ENCODE measurements around a stretch of chr17.

DNA sequence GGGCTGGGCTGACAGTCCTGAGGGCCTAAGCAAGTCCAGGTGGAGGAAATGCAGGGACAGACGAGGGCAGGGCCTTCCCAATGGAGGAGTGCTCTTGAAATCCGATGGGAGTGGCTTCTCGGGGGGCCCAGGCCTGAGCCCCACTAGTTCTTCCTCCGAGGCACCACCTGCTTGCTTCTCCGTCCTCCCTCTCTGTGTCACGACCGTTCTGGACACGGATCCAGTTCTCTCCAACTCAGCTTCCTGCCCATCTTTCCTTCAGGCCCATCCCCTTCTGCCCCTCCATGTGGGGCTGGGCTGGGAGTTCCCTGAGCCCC is 124.2 kb downstream of the SEPTIN9 start:
- CAGE, long polyA plus RNA, result no peak
- RRBS, result no CpG with 5 or more reads among the region's 8 CpGs

DNA sequence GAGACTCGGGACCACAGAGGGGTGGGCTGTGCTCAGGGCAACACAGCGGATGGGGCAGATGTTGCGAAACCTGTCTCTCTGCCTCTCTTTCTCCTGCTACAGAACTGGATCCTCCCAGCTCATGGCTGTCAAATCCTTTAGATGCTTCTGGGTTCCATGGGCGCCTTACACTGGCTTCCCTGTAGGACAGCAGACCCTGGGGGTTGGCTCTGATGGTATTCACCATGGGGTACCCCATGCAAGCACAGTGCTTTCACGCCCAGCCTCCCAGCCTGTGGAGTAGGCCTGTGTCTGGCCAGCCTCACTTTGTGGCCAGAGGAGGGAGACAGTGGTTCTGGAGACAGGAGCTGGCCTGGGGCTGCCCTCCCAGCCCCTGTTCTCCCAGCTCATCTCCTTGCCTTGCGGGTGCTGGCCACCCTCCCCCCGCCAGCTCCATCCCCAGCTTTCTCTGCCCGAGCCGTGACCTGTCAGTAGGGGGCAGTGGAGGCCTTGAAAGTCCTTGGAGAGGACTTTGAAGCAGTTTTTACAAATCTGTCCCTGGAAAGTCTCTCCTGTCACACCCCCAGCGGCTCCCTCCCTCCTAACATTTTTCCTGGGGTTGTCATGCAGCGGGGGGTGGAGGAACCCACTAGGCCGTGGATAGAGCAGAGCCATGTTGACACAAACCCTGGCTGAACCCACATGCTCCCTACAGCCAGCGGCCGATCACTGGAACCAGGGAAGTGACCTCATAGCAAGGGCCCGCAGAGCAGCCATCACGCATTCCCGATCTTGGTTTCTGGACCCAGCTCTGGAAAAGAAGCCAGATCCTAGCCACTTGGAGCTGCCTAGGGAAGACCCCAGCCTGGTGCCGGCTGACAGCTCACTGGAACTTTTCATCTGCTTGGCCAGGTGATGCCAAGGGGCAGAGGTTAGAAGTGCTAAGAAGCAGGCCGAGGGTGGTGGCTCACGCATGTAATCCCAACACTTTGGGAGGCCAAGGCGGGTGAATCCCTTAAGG is 148.8 kb downstream of the SEPTIN9 start:
- CAGE, long polyA plus RNA, result no peak
- RRBS, result no CpG with 5 or more reads among the region's 21 CpGs

- CAGE, long polyA plus RNA, result no peak
- RRBS, result 18% methylated on average over 5 of the region's 28 CpGs
Measured at GRCh38 chr17:77435944-77436779, 154.9 kb downstream of the SEPTIN9 start.

- CAGE, long polyA plus RNA, result no peak
- RRBS, result no CpG with 5 or more reads among the region's 7 CpGs
Measured at GRCh38 chr17:77493574-77493967, 212.3 kb downstream of the SEPTIN9 start.

DNA sequence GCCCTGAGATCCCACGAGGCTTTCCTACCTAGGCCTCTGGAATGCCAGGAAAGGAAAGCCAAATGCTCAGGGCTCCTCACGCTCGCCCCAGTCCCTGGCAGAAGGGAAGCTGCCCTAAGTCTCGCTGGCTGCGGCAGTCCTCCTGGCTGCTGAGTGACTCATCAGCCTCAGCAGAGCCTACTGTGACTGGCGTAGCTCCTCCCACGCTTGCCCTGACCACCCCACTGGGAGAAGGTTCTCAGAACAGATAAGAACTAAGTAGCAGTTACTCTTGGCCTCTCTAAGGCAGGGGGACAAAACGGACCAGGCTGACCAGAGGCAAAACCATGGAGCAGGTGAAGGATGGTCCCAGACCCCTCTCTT is 124.0 kb upstream of the TNRC6C start:
- CAGE, long polyA plus RNA, result no peak
- RRBS, result no CpG with 5 or more reads among the region's 8 CpGs

GRCh38 chr17:77942203-77942752 is 16.2 kb upstream of the TNRC6C start:
- CAGE, long polyA plus RNA, result no peak
- RRBS, result no CpG with 5 or more reads among the region's 8 CpGs

GRCh38 chr17:77959531-77960739 is 1.4 kb downstream of the TNRC6C start:
- CAGE, long polyA plus RNA, result no peak
- RRBS, result under 1% methylated on average over 9 of the region's 53 CpGs

DNA sequence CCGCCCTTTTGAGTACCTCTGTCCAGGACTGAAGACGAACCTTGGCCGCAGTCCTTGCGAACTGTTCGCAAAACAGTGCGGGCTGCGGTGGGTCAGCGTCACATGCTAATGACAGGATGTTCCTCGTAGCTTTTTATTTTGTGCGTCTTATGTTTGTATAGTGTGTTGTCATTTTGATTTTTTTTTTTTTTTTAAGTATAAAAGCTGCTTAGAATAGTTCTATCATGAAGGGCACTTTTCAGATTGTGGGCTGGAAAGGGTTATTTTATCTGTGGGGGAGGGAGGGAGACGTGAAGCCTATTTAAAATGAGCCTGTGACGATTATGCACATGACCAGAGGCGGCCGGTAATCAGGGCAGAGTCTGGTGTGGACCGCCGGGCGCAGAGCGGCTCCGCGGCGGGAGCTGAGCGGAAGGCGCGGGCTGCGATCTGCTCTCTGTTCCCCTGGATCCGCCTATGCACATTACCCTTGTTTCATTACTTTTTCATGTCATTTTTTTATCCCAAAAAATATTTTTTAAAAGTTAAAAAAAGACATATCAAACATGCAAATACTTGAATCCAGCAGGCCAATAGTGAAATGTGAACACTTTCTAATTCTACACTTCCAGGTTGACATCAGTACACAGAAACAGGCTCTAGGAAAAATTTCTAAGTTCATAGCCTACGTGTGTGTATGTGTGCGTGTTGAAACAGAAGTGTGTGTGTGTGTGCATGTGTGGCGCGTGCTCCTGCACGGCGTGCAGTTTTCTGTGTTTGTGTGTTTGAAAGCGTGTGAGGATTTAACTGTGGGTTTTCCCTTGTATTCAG is 23.4 kb downstream of the TMC6 start:
- CAGE, long polyA plus RNA, result no peak
- RRBS, result no CpG with 5 or more reads among the region's 33 CpGs

DNA sequence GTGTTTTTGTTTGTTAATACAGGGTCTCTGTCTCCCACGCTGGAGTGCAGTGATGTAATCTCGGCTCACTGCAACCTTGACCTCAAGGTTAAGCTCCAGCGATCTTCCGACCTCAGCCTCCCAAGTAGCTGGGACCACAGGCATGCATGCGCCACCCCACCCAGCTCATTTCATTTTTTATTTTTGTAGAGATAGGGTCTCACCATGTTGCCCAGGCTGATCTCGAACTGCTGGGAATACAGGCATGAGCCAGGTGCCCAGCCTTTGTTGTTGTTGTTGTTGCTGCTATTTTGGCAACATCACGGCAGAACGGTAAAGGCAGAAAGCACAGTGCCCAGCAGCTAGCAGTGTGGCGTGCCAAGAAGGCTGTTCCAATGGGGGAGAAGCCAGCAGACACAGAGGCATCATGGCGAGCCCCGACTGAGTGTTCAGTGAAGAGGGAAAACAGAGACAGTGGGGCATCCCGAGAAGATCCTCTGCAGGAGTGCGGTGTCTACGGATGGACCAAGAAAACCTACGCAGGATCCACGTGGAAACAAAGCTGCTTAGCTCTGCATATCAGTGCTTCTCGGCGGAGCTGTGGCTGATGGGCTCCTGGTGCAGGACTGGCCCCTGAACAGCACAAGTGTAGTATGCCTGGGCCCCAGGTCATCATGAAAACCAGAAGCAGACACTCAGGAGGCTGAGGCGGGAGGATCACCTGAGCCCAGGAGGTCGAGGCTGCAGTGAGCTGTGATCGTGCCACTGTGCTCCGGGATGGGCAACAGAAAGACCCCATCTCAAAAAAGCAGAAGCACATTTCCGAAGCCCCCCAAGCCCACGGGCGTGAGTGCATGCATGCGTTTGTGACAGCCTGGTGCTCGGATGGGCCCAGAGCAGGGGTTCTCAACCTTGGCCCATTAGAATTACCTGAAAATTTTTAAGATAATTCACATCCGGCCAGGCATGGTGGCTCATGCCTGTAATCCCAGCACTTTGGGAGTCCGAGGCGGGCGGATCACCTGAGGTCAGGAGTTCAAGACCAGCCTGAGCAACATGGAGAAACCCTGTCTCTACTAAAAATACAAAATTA is 19.4 kb downstream of the TMC6 start:
- CAGE, long polyA plus RNA, result no peak
- RRBS, result no CpG with 5 or more reads among the region's 31 CpGs

DNA sequence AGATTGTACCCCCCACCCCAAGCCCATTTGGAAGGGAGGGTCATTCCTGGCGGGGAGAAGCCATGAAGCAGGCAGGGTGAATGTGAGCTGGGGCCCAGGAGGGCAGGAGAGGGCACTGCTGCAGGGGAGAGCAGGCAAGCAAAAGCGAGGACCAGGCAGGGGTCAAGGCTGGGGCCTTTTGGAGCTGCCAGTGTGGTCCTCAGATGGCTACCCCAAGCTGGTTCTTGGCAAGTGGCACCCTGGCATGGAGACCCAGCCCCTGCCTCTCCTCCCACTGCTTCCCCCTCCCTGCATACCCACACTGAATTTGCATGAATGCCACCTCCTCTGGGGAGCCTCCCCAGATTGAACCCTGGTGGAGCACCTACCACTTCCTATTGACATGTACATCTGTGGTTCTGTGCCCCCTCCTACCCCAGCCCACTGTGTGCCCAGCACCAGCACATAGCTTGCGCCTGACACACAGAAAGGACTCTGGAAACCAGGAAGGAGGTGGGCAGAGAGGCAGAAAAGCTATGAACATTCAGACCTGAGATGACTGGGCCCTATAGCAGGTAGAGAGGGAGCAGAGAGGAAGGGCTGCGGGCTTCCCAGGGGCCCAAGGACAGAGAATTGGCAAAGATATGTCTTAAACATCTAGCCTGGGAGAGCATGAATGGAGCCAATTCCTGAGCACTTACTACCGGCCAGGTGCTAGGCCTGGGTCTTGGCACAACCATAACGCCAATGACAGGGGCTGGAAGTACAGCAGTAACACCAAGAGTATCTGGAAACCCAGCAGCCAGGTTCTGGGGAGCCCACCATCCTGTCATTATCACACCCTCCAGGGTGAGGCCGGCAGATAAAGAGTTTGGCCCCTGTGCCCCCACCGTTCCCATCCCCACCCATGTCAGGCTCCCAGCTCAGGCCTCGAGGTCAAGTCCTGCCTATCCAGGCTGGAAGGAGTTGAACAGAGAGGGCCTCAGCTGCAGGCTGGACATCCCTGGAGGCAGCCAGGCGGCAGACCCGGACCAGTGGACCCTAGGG is 759 bp upstream of the TMC8 start:
- CAGE, long polyA plus RNA, result no peak
- RRBS, result no CpG with 5 or more reads among the region's 11 CpGs

DNA sequence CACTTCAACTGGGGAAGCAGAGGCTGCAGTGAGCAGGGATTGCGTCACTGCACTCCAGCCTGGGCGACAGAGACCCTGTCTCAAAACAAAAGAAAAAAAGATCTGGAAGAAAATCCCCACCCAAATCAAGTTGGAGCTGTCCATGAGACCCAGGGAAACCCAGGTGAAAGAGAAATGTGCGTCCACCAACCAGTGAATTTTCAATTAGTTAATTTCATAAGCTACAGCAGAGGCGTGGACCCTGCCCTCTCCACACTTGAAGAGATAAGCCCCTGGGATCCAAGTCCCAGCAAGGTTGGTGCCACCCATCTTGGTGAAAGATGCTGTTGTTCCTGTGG is 5.5 kb downstream of the SYNGR2 start:
- CAGE, long polyA plus RNA, result no peak
- RRBS, result no CpG with 5 or more reads among the region's 4 CpGs

- CAGE, long polyA plus RNA, result no peak
- RRBS, result no CpG with 5 or more reads among the region's 13 CpGs
Measured at GRCh38 chr17:78222615-78223667, 8.5 kb upstream of the TMEM235 start.

GRCh38 chr17:78252317-78252740 is 20.9 kb downstream of the TMEM235 start:
- CAGE, long polyA plus RNA, result no peak
- RRBS, result no CpG with 5 or more reads among the region's 7 CpGs

DNA sequence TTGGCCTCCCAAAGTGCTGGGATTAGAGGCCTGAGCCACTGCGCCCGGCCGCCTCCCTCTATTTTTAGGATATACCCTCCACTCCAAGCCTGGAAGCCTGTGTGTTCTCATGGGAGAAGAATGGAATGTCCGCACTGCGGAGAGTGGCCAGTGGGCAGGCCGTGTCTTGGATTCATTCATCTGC is 19.1 kb downstream of the PGS1 start:
- CAGE, long polyA plus RNA, result no peak
- RRBS, result no CpG with 5 or more reads among the region's 6 CpGs

DNA sequence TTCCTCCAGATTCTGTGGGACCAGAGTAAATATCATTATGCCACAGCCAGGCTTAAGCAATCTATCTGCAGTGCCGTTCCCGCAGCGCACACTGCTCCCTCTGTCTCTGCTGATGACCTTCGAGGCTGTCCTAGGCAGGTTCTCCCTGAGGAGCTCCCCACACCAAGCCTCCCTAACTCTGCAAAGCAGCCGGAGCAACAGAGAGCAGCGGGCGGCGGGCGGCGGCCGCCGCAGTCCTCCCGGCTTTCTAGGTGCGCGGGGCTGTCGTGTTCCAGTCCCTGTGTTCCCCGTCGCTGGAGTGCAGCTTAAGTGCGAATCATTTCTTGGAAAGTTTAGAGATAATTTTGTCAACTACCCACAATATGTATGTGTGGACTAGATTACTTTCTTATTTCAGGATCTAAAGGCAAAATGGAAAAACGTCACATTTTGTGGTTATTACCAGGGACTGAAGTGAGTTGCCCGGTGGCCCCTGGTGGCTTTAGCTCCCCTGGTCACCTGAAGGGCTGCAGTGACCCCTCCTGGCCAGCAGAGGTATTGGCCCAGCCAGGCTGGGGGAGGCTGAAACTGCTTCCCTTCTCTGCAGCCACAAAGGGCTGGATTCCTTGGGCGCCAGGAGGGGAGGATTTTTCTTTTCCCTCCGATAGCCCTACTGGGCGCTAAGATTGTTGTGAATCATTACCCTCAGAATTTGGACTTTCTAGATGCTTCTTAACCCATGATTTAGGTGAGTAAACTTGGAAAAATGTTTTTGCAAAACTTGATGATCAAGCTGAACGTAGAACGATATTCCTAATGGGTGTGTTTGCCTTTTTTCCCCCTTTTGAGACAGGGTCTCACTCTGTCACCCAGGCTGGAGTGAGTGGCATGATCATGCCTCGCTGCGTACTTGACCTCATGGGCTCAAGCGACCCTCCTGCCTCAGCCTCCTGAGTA is 43.5 kb downstream of the PGS1 start:
- CAGE, long polyA plus RNA, result no peak
- RRBS, result 77% methylated on average over 9 of the region's 29 CpGs

- CAGE, long polyA plus RNA, result no peak
- RRBS, result over 99% methylated on average over 3 of the region's 33 CpGs
Measured at GRCh38 chr17:78425810-78426901, 47.7 kb downstream of the PGS1 start.

- CAGE, long polyA plus RNA, result no peak
- RRBS, result no CpG with 5 or more reads among the region's 9 CpGs
Measured at GRCh38 chr17:78597852-78598296, 20.7 kb upstream of the DNAH17 start.

DNA sequence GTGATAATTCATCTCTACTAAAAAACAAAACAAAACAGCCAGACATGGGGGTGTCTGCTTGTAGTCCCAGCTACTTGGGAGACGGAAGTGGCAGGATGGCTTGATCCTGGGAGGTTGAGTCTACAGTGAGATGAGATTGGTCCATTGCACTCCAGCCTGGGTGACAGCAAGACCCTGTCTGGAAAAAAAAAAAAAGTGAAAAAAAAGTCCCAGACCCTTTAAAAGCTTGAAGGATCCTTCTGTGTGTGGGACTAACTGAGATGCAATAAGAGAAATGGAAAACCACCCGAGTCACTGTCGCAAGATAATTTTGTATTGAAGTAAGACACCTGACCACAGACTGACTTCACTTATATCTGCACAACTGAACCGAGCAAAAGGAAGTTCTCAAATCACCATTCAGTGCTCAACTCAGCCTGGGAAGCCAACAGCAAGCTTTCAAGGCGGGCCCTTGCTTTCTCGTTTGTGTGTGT is 61.6 kb upstream of the DNAH17 start:
- CAGE, long polyA plus RNA, result no peak
- RRBS, result no CpG with 5 or more reads among the region's 6 CpGs

GRCh38 chr17:78680912-78681510 is 101.1 kb downstream of the CYTH1 start:
- CAGE, long polyA plus RNA, result no peak
- RRBS, result 34% methylated on average over 4 of the region's 16 CpGs

DNA sequence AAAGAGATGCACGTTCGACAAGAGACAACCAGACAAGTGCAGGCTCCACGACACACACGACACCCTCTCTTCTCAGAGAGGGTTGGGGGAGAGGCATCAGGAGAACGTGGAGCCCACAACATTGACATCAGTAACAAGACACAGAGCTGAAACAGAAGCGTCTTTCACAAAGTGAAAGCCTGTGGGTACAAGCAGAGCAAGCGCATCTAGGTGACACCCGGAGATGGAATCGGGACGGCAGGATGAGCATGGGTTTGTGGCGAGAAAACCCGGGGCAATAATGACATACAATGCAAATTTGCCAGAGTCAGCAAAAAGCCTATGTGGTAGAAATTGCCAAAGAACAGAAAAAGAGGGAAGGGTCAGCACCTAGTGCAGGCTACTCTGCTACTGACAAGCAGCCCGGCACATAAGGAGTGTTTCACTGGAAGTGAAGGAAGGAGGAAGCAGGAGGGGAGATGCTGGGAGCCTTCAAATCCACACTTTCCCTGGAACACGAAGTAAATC is 89.5 kb downstream of the CYTH1 start:
- CAGE, long polyA plus RNA, result no peak
- RRBS, result 97% methylated on average over 5 of the region's 14 CpGs